Left colon (tissue), 1 donor: Measurements from ENCODE around the gene HABP4.

DNA sequence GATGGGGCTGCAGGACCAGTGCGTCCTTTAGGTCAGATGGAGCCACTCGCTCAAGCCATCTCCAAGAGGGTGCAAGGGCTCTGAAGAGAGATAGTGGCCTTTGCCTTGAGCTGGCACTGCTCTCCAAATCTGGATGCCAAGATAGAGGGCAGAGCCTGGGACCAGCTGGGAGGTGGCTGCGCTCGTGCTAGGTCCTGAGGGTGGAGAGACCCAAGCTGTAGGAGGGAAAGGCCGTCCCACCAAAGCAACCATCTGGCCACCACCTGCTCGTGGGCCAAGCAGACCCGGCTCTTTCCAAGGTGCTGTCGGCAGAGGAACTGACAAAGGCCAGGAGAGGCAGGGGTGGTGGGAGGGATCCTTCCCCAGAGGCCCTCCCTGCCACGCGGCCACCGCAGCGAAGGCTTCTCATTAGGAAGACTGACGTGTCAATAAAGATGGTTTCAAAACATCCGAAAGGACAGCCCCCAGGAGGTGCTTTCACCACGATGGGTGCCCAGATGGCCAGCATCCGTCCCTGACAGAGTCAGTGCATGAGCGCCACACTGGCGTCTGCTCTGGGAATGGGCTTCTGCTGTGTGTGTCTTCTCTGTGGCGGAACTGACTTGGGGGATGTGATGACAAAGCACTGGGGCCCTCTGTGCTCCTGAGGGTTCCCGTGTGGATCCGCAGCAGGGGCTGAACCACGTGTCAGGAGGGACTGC lies 213.5 kb downstream of the FANCC start:
- PRO-cap: no peak

DNA sequence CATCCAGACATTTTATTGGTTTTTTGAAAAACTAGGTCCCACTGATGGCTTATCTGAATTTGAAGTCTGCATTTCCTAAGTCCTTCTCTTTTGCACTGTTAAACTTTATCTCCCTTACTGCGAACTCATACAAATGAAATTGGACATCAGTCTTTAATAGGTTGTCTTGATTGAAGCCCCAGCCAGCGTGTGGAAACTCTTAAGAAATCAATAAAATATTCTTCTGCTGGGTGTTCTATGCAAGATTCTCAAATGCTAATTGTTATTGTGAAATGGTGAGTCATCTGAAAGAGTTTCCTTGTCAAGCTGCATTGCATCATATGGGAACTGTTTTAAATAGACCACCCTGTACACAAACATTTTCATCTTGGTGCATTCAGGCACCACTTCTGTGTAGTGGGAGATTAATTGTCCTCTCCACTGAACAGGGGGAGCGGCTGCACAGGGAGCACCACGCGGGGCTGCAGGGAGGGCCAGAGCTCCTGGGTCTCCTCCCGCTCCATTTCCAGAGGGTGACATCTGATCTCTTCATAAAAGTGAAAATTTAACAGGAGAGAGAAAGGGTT lies 92.4 kb upstream of the FANCC start:
- PRO-cap: no peak

GRCh38 chr9:95425864-95426567 lies 83.0 kb downstream of the PTCH1 start:
- PRO-cap: unidirectional peak, plus-strand start at chr9:95426151

- PRO-cap: no peak
These were observed 79.8 kb upstream of the PTCH1 start for GRCh38 chr9:95588731-95589402.

DNA sequence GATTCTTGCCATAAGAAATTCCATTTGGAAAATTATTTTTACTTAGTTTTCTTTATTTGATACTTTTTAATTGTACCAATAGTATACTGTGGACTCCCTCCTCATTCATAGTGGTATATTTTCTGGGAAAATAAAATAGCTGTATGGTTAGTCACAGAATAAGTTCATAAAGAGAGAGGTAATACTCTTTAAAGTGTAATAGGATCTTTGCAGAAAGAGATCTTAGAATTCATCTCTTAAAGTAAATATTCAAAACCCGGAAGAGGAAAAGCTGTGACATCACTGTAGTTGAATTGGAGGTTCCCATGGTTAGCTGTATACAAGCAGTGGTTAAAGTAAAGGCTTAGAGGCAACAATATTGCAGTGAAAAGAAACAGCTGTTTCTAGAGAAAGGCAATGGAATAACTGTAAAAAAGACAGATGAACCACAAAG lies 4.4 kb downstream of the ERCC6L2 start:
- PRO-cap: no peak

GRCh38 chr9:96048051-96048974 lies 172.8 kb downstream of the ERCC6L2 start:
- PRO-cap: no peak

- PRO-cap: bidirectional peak, plus-strand start at chr9:96450169, minus-strand start at chr9:96449950; unidirectional peak, plus-strand start at chr9:96450397
These were observed at the start of gene HABP4 for GRCh38 chr9:96450024-96451114. Gene HABP4, plus strand, starts transcription at chr9:96450169.

DNA sequence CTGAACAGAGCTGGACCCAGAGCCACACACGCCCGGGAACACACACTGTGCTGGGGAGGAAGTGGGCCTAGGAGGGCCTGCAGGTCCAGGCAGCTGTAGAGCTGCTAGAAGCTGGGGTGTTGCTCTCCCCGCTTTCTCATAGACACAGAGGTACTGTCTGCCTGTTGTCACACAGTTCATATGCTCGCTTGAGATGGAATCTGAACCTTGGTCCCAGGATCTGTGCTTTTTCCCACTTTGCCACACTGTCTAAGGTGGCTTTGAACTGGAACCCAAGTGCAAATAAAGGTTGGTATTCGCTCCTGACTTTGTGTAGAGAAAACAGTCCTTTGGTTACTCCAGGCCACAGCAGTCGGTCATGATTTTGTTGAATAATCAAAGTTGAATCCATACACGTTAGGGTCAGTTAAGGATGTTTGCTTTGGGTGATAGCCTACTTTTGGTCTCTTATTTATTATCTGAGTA lies 41.1 kb downstream of the HABP4 start:
- PRO-cap: no peak

DNA sequence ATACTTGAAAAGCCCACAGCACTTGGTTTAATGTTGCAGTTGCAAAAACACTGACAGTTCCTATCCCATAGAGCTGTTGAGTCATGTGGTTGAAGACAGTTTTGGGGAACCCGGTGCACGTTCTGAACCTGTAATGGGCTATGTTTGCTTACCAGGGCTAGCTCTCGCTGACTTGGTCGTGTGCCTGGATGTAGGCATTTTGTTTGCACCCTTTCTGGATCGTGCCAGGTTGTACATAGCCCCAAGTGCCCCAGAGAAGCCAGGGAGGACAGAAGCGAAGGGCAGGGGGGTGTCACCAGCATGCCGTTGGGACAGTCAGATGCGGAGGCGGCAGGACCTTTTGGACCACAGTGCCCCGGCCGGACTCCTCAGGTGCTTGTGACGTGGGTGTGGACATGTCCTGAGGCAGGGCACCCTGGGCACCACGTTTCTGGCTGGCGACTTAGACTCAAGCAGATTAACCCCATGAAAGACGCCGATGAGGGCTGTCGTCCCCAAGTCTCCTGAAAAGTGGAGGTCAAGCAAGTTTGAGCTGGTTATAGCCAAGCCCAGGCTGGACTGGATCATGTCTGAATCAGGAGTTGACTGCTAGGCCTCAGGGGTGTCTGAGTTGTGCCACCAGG lies 41.9 kb downstream of the HABP4 start:
- PRO-cap: no peak

DNA sequence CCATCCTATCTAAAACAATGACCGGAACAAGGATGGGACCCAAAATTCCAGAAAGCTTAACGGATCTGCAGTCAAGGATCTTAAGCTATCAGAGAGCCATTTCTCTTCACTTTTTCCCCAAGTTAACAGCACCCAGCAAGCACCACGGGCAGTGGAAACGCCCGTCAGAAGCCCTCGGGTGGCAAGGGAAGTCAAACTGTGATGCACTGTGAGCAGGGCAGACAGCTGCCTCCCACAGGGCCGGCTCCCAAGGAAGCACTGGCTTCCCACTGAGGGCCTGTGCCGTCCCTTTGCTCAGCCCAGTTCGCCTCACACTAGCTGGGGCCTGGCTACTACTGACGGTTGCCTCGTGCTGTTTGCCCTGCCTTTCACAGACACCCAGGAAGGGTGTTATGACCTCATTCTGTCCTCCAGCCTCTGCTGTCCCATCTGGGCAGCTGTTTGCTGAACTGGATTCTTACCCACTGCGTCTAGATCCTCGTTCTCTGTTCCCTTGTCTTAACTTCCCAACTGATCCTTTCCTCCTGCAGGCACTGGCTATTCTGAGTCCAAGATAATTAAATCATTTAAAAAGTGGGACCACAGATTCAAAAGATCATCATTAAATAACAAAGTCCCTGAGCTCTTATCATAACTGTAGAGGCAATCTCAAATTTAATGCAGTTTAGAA lies 62.5 kb downstream of the CDC14B start:
- PRO-cap: unidirectional peak, minus-strand start at position 316 of the sequence

- PRO-cap: bidirectional peak, plus-strand start at chr9:96566570, minus-strand start at chr9:96566449; unidirectional peak, plus-strand start at chr9:96566570; bidirectional peak, plus-strand start at chr9:96566991, minus-strand start at chr9:96566831
These were observed 52.8 kb downstream of the CDC14B start for GRCh38 chr9:96566485-96567665.

DNA sequence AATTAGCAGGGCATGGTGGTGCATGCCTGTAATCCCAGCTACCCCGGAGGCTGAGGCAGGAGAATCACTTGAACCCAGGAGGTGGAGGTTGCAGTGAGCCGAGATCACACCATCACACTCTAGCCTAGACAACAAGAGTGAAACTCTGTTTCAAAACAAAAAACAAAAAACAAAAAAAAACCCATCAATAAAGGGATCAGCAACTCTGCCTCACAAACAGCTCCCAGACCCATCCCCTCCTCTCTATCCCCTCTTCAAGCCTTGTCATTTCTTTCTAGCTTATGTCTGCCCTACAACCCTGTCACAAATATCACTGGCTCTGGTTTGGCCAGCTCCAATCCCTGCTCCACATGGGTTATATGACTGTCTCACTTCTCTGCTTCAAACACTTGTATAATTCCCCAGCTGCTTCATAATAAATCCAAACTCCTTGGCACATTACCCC lies 5.7 kb downstream of the PRXL2C start:
- PRO-cap: no peak

DNA sequence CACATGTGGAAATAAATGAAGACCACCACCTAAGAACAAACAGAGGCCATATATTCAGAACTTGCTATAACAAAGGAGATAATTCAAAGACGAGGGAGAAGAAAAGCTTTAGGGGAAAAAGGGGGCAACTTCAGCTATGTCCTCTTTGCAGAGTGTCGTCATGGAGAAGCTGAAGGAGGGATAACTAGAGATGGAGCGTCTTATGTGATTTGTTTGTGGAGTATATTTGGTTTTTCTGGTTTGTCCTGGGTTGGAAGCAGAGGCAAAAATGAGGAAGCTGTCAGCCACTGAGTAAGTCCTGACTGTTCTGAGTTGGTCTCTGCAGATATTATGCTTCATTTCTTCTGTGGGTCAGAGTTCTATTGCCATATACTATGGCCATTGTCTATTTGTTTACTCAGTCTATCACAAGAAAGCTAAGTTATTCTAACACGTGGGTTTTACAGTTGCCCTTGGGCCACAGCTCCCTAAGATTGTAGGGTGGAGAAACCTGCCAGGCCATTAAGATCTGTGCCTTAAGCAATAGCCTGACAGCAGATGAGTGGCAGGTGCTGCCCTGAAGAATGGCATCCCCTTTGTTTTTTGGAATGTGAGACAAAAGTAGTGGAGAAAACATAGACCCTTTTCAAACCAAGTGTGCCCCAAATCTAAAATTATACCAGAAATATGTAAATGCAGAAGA lies 2.9 kb upstream of the CTSV start:
- PRO-cap: no peak

DNA sequence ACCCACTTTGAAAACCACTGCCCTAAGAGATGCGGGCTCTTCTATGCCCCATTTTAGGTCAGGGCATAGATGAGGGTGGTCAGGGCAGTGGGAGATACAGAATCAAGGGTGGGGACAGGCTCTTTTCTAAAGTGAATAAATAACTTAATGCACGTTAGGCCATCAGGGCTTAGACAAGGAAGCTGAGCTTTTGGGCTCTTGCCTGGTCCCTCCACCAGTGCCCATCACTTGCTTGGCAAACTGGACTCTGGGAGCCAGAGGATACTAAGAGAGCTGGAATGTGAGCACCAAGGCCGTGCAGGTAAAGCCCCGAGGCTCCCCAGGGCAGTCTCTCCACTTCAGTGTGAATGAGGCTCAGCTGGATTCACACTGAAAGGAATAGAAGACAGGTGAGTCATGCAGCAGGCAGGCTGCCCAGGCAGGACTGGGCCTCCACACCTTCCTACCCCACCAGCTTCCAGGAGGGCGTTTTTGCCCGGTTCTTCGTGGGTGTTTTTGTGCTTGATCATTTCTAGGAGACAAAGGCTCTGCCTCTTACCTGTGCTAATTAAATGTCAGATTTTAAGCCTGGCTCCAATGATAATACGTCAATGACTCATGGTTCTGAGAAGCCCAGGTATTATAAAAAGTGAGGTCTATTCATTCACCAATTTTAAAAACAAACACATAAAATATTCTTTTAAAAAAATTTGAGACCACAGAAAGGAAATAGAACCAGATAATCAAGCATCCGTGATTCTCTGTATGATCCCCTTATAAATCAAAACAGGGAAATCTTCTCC lies 7.3 kb upstream of the CTSV start:
- PRO-cap: no peak

GRCh38 chr9:97385951-97386861 lies 25.7 kb upstream of the TDRD7 start:
- PRO-cap: no peak

DNA sequence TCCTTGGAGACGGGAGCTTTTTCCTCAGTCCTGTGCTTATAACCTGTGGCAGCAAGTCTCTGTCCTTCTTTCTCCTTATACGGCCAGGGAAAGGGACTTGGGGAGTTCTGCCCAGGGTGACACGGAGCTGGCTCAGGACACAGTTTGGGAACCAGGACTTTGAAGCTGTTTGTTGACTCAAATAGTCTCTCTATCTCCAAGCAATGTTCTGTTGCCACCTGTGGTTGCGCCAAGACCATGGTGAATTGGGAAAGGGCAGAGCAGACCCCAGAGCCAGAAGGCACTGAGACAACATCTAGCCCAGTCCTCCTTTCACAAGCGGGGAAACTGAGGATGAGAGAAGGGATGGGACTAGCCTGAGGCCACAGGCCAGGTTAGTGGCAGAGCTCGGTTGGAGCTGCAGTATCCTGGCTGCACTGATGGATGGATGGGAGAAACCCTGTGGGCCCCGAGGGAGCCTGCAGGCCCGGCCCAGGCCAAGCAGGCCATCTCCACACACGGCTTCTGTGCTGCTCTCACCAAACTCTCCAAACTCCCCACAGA lies 60.4 kb downstream of the TSTD2 start:
- PRO-cap: no peak

- PRO-cap: no peak
These were observed 42.0 kb downstream of the TSTD2 start for GRCh38 chr9:97591137-97591521.

DNA sequence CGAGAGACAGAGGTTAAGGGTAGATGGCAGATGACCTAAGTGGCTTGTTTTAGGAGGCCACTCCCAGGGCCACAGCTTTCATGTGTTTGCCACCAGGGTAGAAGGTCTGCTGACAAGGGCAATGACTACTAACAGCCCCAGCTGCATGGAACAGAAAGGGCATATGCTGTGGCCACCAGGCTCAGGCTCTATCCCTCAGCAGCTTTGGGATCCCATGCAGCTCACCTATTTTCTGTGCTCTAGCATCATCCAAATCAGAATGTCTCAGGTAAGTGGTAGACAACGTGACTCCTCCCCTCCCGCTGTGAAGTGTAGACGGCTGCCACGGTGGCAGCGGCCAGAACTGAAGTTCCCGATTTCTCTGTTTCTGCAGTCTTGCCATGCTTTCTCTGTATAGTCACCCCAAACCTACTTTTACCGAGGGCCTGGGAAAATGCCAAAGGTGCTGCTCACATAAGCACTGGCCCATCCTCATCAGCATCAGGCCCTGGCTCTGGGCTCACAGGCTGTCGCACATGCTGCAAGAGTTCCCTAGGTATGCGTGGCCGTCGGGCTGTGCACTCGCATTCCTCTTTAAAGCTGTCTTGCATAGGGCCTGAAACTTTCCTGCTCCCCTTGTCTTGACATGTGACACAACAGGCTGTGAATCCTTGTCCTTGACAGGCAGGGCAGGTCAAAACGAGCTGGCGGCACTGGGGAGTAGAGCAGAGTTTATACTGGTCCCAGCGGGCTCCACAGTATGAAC lies 31.0 kb downstream of the TSTD2 start:
- PRO-cap: no peak

DNA sequence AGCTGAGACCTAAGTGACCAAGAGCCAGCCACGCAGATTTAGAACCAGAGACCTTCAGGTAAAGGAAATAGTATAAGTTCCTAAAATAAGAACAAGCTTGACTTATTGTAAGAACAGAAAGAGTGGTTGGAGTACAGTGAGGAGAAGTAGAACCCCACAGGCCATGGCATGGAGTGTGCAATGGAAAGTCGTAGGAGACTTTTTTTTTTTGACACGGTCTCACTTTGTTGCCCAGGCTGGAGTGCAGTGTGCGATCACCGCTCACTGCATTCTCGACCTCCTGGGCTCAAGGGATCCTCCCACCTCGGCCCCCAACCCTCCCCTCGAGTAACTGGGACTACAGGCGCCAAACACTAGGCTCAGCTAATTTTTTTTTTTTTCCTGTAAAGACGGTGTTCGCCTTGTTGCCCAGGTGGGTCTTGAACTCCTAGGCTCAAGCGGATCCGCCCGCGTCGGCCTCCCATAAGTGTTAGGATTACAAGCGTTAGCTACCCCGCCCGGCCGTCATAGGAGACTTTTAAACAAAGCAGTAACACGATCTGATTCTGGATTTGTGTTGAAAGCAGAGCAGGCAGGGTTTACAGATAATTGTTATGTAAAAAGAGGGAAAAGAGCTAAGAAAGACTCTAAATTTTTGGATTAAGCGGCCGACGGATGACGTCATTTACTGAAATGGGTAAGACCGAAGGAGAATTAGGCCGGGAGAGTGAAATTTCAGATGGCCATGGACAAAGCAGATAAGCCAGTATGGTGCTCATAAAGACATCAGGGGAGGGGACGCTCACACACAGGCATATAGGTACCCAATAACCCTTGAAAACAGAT lies 773 bp downstream of the TSTD2 start:
- PRO-cap: no peak

DNA sequence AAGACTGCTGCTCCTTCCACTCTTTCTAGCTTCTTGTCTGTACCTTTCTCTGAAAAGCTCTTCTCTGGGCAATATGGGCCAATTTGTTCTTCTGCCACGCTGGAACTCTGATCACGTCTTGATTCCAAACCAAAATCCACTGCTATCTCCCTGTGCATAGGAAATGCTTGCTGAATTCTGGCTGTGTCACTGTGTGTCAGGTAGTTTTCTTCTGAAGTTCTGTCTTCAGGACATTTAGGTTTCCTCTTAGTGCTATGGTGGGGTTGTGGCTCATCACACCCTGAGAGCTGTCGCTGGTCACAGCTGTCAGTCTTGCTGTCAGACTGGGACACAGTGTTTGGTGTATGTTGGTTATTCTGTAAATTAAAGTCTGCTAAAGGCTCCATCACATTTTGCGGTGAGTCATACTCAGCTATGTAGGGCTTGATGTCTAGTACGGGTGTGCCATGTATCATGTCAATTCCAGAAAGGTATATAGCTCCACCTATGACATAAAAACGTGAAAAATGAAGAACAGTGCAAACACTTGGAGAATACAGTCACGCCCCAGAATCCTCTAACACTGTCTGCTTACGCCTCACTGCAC lies 12.1 kb downstream of the TRMO start:
- PRO-cap: no peak